Fibroblast of villous mesenchyme (primary cell): Measurements from ENCODE around the genes APOBEC2, TREML1 and TREM2.

- CAGE, long polyA plus RNA, result no peak
Observed at GRCh38 chr6:39345010-39345311, 22.5 kb upstream of the KCNK16 start.

GRCh38 chr6:39430994-39431594 is 108.6 kb upstream of the KCNK16 start:
- CAGE, long polyA plus RNA, result no peak

- CAGE, long polyA plus RNA, result no peak
Observed at GRCh38 chr6:39812286-39813387, 20.5 kb downstream of the DAAM2 start.

DNA sequence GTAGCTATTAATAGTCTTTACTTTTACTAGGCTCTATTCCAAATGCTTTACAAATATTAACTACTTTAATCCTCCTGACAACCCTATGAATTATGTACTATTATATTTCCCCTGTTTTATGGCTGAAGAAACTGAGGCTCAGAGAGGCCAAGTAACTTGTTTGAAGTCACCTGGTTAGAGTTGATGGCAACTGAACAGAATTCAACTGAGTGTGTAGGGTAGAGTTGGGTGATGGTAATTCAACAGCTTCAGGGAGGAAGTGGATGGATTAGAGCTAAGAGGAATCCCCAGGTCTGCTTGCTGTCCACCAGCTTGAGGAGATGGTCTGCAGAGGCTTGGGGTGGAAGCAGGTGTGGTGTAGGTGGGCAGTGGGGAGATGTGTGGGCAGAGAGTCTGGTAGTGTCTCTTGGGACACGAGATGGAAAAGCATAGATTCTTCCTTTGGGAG is 57.3 kb downstream of the DAAM2 start:
- CAGE, long polyA plus RNA, result no peak

DNA sequence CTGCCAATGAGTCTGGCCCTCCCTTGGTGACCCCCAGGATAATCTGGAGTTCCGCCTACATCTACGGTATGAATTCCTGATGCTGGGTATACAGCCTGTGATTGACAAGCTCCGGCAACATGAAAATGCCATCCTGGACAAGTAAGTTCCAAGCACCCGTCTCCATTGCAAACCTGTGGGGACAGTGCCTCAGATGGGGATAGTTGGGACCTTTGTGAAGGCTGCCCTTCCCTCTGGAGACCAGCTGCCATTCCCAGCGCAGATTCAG is 64.0 kb downstream of the MOCS1 start:
- CAGE, long polyA plus RNA, result no peak

- CAGE, long polyA plus RNA, result no peak
Observed at GRCh38 chr6:39871358-39871789, 62.9 kb downstream of the MOCS1 start.

GRCh38 chr6:39901468-39902085 is 32.7 kb downstream of the MOCS1 start:
- CAGE, long polyA plus RNA, result no peak

DNA sequence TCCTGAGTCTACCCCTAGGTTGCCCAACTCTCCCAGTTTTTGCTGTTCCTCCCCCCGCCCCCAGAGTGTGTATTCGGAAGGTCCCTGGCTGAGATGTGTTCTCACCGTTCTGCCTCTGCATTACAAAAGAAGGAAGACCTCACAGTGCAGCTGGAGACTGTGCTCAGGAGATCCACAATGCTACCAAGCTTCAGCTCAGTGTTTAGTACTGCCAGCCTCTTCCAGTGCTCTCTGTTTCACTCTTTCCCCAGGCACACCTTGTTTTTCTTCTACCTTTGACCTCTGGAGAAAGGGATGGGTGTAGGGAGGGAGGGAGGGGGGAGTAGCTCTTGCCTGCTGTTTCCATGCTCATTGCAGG is 13.4 kb upstream of the MOCS1 start:
- CAGE, long polyA plus RNA, result no peak

GRCh38 chr6:39979411-39979779 is 45.1 kb upstream of the MOCS1 start:
- CAGE, long polyA plus RNA, result no peak

- CAGE, long polyA plus RNA, result no peak
Observed at GRCh38 chr6:40743422-40743849, 156.3 kb upstream of the LRFN2 start.

- CAGE, long polyA plus RNA, result no peak
Observed at GRCh38 chr6:40996445-40997271, 42.4 kb downstream of the UNC5CL start.

- CAGE, long polyA plus RNA, result no peak
Observed at GRCh38 chr6:41049446-41049915, 3.5 kb upstream of the APOBEC2 start.

DNA sequence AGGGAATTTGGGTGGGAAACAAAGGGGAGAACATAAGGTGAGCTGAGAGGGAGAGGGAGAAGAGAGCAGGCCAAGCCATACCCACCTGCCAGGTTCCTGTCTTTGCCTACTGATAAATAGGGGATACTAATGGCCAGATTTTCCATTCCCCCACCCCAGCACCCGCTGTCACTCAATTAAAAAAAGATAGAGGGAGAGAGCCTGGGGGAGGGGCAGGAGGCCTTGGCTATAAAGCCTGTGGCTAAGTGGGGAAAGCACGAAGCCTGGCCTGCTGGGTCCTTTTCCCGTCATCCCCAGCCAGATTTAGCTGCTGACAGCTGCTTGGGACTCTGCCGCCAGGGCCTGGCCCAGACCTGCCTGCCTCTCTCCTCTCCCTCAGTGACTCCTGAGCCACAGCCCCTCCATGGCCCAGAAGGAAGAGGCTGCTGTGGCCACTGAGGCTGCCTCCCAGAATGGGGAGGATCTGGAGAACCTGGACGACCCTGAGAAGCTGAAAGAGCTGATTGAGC is at the start of gene APOBEC2:
TSS of gene APOBEC2 (plus strand) at position 258 of the 509 bp plus-strand sequence.
- CAGE, long polyA plus RNA, result no peak

GRCh38 chr6:41060902-41061491 is 8.0 kb downstream of the APOBEC2 start:
- CAGE, long polyA plus RNA, result no peak

GRCh38 chr6:41091126-41091819 is 18.5 kb downstream of the NFYA start:
- CAGE, long polyA plus RNA, result no peak

DNA sequence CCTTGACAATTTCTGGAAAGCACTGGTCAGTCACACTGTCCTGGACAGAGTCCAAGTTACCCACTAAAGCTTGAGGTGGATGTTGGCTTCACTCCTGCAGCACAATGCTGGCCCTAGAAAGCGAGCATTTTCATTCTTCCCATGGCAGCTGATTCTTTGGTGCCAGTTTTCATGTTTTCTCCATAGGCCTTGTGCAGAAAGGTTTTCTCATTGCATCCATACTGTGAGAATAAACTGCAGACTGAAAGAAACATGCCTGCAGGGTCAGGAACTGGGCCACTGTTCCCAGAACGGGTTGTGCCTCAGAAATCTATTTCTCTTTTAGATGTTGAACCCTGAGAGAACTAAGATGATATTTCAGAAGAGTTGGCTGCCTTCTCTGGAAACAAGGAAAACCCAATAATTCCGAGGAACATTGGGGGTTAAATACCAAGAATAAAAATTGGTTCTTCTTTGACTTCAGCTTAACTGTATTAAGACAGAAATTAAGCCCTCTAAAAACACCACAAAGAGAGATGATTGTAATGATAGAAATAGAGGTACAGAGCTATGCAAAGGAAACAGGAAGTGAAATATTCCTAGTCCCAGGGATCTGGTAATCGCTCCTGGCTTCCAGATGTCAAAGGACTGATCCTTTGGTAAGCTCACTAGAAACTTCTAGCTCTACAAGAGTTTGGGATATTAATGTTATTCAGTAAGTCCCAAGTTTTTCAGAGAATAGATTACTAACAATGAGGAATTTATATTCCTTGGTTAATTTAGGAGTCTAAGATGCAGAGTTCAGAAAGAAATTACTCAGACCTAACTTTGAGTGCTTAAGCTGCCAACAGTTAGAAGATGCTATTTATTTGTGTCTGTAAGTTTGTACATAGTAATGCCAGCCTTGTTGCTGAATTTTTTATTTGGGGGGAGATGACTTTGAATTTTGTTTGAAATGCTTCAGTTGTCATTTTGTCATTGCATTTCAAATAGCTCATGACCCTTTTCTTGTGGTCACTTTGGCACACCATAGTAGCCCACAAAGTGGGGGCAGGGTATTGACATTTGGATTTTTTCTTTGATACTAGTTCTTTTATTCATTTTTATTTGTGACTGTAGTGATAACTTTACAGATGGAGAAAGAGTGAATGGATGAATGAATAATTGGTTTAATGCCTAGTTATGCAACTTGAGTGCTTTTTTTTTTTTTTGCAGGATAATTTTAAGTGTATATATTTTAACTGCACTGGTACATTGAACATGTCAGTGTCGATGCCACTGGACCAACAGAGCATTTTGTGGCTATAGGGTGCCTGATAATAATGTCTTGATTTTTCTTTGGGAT is 26.2 kb downstream of the NFYA start:
- CAGE, long polyA plus RNA, result no peak

DNA sequence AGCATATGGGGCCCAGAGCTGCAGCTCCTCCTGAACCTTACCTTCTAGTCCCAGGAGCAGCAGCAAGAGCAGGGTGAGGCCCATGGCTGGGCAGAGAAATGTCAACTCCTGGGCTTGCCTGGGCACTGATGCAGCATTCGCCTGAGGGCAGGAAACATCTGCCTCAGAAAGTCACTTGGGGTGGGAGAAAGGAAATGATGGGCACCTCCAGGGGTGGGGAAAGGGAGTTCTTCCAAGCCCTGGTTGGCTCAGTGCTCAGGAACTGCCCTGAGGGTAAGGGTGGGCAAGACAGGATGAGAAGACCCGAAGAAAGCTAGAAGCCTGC is at the start of gene TREML1:
TSS of gene TREML1 (minus strand) at position 143 of the 325 bp plus-strand sequence.
- CAGE, long polyA plus RNA, result no peak

DNA sequence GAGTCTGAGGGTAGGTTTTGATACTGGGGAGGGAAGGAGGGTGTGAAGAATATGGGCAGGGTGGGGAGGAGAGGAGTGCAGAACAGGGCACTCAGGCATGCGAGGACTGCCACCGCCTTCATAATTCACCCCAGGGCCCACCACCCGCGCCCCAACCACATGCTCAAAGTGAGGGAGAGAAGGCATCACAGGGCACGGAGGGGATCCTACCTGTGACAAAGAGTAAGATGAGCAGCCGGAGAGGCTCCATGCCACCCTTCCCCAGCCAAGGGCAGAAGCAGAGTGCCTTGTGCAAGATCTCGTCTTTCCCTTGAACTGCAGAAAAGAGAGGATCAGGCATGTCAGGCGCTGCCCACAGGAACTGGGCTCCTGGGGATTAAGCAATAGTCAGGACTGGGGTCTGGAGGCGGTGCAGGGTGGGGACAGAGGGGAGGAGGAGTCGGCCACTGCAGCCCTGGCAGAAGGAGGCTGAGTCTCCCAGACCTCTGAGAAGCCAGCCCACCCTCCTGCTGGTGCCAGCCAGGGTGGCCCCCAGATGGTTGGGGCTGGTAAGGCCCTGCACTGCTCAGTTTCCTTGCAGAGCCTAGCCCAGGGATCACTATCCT is at the start of gene TREM2:
TSS of gene TREM2 (minus strand) at position 284 of the 605 bp plus-strand sequence.
- CAGE, long polyA plus RNA, result no peak

DNA sequence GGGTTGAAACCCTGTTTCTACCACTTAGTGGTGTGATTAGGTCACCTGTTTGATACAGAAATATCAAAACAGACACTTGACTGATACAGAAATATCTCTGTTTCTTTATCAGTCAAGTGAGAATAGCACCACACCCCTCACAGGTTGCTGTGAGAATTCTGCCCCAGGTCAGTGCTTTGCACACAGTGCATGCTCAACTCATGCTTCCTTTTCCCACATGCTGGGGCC is 1.3 kb downstream of the TREML2 start:
- CAGE, long polyA plus RNA, result no peak

DNA sequence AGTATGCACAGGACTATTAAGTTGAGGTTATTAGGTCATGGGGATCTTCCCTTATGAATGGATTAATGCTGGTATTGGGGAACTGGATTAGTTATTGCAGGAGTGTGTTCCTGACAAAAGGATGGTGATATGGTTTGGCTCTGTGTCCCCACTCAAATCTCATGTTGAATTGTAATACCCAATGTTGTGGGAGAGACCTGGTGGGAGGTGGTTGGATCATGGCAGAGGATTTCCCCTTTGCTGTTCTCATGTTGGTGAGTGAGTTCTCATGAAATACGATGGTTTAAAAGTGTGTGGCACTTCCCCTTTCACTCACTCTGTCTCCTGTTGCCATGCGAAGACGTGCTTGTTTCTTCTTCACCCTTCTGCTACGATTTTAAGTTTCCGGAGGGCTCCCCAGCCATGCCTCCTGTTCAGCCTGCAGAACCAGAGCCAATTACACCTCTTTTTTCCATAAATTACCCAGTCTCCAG is 16.1 kb upstream of the TREM1 start:
- CAGE, long polyA plus RNA, result no peak